Measurements from ENCODE around the gene FOXL3.

DNA sequence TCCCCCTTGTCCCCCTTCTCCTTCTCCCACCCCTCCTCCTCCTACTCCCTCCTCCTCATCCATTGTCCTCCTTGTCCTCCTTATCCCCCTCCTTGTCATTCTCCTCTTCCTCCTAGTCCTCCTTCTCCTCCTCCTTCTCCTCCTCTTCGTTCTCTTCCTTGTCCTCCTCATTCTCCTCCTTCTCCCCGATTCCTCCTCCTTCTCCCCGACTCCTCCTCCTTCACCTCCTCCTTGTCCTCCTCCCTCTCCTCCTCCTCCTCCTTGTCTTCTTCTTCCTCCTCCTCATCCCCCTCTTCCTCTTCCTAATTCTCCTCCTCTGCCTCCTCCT is 115.7 kb upstream of the FAM20C start:
- CAGE, long polyA plus RNA: no peak
- RRBS: no CpG with 5 or more reads among the region's 3 CpGs

DNA sequence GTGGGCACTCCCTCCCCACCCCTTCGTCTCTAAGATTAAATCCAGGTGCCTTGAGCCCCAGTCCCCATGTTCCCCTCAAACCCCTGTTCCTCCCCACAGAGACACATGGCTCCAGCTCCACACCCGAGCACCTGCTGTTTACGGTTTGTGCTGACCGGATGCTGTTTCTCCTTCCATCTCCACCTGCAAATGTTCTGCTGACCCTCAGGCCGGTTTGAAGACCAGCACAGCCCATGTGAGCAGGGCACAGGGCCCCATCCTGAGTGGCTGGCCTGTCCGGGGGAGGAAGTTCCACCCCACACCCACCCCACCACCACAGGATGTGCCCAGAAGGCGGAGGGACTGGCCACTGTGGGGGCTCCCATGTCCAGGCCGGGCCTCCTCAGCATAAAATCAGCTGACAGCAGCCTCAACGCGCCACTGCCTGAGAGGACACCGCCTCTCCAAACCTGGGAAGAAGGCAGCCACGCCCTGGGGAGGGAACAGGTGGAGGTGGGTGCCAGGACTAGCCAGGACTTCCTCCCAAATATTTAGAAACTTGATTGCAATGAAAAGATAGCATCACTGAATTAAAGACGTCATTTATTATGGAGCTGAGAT is 27.6 kb upstream of the FAM20C start:
- CAGE, long polyA plus RNA: no peak
- RRBS: 62% methylated on average over 3 of the region's 13 CpGs

DNA sequence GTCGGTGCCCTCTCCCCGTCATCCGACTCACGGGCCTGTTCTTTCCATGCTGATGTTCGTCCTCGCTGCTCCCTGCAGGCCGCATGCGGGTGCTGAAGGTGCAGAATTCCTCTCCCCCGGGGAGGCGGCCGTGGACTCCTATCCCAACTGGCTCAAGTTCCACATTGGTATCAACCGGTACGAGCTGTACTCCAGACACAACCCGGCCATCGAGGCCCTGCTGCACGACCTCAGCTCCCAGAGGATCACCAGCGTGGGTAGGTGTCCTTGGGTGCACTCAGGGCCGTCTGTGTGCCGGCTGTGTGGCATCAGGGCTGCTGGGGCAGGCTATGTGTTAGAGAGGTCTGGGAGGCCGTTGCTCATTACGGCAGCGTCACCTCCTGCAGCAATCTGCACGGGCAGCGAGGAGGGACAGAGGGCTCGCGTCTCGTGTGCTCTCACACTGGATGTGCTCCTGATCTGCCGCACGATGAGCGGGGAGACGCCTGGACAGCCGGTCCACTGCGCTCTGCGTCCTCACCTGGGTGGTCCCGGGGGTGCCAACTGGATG is 3.2 kb downstream of the FAM20C start:
- CAGE, long polyA plus RNA: no peak
- RRBS: 37% methylated on average over 10 of the region's 35 CpGs

DNA sequence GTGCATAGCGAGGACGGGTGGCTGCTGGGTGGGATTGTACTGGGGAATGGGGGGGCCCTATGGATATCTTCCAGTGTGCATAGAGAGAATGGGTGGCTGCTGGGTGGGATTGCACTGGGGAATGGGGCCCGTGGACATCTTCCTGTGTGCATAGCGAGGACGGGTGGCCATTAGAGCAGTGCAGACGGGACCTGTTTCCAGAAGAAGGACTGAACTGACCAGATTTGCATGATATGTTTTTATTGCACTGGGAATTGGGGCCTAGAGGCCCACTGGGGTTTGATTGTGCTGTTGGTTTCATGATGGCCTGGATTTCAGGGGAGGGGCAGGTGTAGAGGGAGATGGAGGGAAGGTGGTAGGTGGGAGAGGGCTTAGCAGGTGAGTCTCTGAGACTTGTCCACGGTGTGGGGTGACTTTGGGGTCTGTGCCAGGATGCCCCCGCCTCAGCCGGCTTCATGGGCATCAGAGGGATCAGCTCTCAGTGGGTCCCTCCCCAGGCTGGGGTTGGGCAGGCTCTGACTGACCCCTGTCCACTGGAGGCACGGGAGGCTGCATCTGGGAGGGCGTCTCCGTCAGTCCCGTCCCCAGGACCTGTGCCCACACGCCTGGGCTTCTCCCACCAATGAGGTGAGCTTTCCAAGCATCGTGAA is 10.4 kb downstream of the FAM20C start:
- CAGE, long polyA plus RNA: no peak
- RRBS: no CpG with 5 or more reads among the region's 15 CpGs

- CAGE, long polyA plus RNA: no peak
- RRBS: no CpG with 5 or more reads among the region's 27 CpGs
Observed at GRCh38 chr7:220399-220937, 28.1 kb downstream of the FAM20C start.

- CAGE, long polyA plus RNA: no peak
- RRBS: 4% methylated on average over 31 of the region's 47 CpGs
Observed at GRCh38 chr7:289786-290187, at the start of gene FOXL3. Gene FOXL3, plus strand, starts transcription at chr7:290170.

- CAGE, long polyA plus RNA: no peak
- RRBS: 79% methylated on average over 3 of the region's 21 CpGs
Observed at GRCh38 chr7:321334-322049, 31.5 kb downstream of the FOXL3 start.

GRCh38 chr7:353917-354177 is 63.9 kb downstream of the FOXL3 start:
- CAGE, long polyA plus RNA: no peak
- RRBS: no CpG with 5 or more reads among the region's 10 CpGs

DNA sequence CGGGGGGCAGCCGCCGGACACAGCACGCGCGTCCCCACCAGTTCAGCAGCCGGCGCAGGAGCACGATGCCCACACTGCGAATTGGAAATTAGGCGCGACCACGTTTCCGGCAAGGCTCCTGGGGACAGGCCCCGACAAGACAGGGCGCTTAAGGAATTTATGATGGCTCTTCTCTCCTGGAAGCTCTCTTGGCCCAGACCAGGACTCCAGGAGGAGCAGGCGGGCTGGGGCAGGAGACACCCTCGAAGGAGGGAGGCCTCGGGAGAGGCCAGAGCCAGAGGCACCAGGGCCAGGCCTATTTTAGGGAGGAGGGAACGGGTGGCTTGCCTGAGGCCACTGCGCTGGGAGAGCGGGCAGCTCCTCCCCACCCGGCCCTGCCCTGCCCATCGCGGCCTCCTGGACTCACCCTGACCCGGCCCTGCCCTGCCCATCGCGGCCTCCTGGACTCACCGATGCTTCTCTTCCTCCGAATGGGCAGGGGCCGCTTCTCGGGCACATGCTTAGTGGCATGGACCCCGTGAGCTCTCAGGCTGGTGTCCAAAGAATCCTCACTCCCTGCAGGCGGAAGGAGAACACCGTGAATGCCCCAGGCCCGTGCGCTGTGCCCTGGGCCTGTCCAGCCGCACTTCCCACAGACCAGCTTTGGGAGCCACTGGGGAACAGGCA is 7.6 kb downstream of the PDGFA start:
- CAGE, long polyA plus RNA: no peak
- RRBS: 95% methylated on average over 11 of the region's 38 CpGs

- CAGE, long polyA plus RNA: no peak
- RRBS: 3% methylated on average over 20 of the region's 44 CpGs
Observed at GRCh38 chr7:522697-523192, 3.1 kb upstream of the PDGFA start.

- CAGE, long polyA plus RNA: no peak
- RRBS: no CpG with 5 or more reads among the region's 5 CpGs
Observed at GRCh38 chr7:540020-540266, 20.3 kb upstream of the PDGFA start.

GRCh38 chr7:542745-543727 is 23.4 kb upstream of the PDGFA start:
- CAGE, long polyA plus RNA: no peak
- RRBS: 5% methylated on average over 14 of the region's 34 CpGs

GRCh38 chr7:557397-558060 is 37.9 kb upstream of the PDGFA start:
- CAGE, long polyA plus RNA: no peak
- RRBS: no CpG with 5 or more reads among the region's 26 CpGs

DNA sequence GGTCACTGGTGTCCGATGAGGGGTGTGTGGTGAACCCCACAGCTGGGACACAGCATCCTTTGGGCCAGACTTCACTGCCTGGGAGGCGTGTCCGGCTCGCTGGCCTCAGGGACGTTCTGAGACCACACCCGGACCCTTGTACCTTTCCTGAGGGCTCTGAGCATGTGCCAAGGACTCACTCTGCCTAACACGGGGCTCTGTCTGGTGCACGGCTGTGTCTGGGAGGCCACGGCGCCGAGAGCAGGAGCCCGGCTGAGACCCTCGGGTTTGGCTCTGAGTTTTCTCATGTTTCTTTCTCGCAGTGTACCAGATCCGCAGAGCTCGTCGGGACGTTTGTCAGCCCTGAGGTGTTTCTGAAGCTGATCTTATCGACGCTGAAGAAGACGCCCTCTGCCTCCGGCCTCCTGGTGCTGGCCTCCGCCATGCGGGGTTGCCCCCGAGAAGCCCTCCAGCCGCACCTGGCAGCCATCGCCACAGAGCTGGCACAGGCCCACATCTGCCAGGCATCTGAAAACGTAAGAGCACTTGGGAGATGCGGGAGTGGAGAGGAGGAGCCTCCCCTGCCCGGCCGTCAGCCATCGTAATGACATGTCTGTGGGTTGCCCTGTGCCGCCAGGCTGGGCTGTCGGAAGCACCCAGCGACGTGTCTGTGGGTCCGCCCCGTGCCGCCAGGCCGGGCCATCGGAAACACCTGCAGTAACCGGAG is 29.6 kb upstream of the PRKAR1B start:
- CAGE, long polyA plus RNA: no peak
- RRBS: 66% methylated on average over 5 of the region's 42 CpGs

DNA sequence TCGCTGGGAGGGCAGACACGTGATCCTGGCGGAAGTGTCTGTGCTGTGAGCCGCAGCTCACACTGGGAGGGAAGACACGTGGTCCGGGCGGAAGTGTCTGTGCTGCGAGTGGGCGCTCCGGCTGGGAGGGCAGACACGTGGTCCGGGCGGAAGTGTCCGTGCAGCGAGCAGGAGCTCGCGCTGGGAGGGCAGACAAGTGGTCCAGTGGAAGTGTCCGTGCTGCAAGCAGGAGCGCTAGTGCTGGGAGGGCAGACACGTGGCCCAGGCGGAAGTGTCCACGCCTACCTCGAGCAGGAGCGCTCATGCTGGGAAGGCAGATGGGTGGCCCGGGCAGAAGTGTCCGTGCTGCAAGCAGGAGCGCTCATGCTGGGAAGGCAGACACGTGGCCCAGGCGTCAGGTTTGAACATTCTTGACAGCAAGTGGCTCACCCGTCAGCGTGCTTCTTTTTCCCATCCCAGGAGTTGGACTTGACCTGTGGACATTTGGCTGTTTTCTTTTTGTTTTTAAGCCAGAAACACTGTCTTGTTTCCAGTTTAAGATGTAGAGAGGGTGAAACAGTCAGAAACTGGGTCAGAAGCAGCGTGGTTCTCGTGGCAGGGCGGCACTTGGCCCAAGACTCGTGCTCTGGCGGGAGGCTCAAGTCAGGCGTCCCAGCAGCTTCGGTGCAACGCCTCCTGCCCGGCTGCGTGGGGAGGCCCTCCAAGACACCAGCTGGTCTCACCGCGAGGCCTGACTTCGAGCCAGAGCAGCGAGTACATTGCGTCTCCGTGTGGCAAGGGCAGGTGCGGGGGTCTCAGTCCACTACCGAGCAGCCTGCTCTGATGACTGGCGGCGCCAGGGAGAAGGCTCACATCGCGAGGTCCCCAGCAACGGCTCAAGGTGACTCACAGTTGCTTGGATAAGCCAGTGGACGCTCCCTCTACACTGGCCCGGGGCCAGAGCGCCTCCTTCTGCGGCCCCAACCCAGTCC is 41.5 kb upstream of the PRKAR1B start:
- CAGE, long polyA plus RNA: no peak
- RRBS: no CpG with 5 or more reads among the region's 58 CpGs

DNA sequence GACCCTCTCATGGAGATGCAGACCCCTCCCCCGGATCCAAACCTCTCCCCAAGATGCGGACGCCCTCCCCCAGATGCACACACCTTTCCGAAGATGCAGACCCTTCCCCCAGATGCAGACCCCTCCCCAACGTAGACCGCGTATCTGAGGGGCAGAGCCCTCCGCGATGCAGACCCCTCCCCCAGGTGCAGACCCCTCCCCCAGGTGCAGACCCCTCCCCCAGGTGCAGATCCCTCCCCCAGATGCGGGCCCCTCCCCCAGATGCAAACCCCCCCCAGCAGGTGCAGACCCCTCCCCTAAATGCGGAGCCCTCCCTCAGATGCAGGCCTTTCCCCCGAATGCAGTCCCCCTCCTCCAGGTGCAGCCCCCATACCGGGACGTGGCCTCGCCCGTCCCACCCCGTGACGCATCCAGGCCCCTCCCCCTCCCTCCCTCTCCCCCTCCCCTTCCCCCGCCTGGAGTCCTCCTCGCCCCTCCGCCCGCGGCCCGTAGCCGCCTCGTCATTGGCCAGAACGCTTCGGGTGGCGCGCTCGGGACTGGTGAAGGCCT is 16.2 kb upstream of the SUN1 start:
- CAGE, long polyA plus RNA: no peak
- RRBS: 10% methylated on average over 1 of the region's 31 CpGs

- CAGE, long polyA plus RNA: no peak
- RRBS: 5% methylated on average over 4 of the region's 32 CpGs
Observed at GRCh38 chr7:817195-817764, 15.0 kb upstream of the SUN1 start.

DNA sequence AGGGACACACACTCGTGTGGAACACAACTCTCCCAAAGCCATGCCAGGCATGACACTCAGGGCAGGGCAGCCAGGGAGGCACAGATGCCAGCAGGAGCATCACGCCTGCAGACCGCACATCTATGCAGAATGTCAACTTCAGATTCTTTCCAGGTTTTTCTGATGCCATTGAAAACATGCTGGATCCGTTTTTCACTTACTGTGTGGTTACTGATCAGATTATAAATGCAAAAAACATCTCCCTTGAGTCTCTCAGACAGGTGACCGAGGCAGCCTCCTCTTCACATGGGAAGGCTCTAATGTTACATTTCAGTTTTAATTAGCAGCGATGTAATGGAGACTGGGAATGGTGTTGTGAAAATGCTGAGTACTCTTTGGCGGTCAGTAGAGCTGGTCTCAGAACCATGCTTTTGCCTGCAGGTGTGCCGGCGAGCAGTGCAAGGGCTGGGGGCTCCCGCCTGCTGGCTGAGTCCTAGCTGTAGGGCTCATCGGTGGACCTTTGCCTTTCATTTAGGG is 3.2 kb upstream of the SUN1 start:
- CAGE, long polyA plus RNA: no peak
- RRBS: no CpG with 5 or more reads among the region's 11 CpGs

- CAGE, long polyA plus RNA: no peak
- RRBS: no CpG with 5 or more reads among the region's 4 CpGs
Observed at GRCh38 chr7:866762-866923, 9.7 kb upstream of the GET4 start.

DNA sequence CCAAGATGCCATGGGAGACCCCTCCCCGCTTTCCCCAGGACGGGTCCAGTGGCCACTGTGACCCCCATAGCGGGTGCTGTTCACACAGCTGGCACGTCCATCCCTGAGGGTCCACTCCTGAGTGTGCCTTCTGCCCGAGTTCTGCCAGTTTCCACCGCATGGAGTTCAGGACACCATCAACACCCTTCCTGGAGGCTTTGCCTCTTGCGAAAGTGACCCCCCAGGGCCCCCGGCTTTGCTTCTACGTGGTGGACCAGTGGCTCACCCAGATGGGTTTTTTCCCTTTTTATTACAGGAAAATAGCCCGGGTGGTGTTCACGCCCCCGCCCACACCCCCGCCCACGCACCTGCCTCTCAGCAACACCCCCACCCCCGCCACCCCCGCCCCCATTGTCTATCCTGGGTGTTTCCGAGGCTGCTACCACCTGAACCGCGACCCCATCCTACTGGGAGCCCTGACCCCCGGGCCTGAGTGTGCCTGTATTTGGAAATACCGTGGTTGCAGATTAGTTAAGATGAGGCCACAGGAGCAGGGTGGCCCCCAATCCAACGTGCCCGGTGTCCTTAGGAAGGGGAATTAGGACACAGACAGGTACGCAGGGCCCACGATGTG is 31.9 kb downstream of the ADAP1 start:
- CAGE, long polyA plus RNA: no peak
- RRBS: 49% methylated on average over 9 of the region's 25 CpGs

Measured in BJ (cell line).